AG08470 (cell line): ENCODE measurements around a stretch of chr3.

DNA sequence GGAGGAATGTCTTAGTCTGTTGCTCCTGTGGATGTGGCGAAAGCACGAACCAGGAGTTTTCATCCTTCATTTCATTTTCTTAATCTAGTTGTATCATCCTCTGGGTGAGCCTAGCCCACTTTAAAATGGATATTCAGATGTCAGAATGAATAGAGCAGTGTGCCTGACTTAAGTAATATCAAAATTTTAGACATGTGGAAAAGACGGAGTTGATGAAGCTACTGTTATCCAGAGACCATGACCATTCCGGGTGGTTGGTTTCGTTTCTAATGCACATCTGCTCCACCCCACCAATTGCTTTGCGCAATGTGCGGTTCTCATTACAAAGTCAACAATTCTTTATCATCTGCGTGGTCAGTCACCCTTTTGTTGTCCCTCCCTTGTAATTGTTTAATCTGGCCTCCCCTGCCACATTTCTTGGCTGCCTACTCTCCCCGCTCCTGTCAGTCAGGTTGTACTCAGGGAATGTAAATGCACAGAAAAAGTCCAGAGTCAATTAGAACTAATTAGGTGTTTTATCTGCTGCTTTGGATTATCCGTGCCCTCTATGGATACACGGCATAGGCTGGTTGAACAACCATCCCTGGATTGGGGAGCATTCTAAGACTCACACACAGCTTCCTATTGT is 33.8 kb upstream of the ROPN1B start:
- RRBS: no CpG with 5 or more reads among the region's 11 CpGs

- RRBS: no CpG with 5 or more reads among the region's 16 CpGs
Measured at GRCh38 chr3:126293606-126294372, 63.4 kb downstream of the KLF15 start.

DNA sequence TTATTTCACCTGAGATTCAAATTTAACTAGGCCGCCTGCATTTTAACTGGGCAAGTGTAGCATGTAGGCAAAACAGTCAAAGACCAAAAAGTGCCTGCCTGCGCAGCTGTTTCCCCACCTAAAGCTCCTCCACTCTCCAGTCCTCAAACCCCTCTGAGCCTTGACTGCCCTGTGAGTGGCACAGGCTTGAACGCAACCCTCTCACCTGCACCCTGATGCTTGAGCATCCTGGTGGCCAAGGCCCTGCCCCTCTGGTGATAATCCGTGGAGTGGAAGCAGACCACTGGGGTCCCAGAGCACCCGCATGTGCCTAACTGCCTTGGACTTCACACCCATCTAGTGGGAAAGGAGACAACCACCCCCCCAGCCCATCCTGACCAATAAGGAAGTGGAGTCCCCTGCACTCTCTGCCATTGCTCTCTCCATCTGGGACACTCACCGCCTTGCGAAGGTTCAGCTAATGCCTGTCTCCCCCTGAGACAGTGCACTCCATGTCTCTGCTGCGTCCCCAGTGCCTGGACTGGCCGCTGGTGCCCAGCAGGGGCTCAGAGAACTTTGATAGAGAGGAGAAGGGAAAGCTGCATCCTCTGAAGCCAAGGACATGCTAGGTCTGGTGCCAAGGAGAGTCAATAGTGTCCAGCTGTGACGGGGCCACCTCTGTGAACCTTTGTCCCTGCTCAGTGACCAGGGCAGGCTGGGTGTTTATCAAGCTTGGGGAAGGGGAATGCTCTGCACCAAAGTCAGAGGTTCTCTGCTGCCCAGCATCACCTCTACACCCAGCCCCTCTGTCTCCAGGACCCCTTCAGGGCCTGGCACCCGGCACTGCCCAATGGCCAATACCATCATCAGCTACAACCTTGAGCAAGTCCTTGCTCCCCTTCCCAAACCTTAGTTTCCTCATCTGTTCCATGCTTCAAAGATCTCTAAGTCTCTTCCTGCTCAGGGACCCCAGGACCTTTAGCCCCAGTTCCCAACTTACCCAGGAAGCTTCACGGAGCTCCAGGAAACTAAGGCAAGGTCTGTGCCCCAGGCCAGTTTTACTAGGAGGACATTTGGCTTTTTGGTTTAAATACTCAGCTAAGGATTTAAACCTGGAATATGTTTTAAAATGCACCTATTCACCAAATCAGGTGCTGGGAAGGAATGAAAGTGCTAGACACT is 3.3 kb downstream of the KLF15 start:
- RRBS: no CpG with 5 or more reads among the region's 12 CpGs

GRCh38 chr3:126364352-126364679 is 7.1 kb upstream of the KLF15 start:
- RRBS: no CpG with 5 or more reads among the region's 6 CpGs

DNA sequence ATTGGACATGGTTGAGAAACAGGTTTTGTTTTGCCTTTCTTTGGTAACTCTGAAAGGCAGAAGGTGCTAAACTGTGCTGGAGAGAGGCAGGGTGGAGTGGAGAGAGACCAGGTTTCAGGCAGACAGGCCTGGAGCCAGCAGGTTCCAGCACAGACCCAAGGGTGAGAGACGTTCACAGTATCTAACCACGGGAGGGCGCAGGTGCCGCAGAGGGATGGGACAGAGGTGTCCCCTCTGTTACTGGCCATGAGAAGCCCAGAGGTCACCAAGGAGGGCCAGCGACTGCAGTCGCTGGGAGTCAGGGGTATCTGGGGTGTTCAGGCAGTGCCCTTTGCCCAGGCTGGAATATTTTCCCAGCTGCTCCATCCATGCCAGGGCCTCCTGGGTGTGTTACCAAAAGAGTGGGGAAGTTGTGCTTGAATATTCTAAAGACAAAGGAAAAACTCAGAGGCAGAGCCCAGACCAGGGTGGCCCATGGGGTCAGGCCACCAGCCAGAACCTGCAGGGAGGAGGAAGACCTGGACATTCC is 15.7 kb upstream of the KLF15 start:
- RRBS: no CpG with 5 or more reads among the region's 6 CpGs

DNA sequence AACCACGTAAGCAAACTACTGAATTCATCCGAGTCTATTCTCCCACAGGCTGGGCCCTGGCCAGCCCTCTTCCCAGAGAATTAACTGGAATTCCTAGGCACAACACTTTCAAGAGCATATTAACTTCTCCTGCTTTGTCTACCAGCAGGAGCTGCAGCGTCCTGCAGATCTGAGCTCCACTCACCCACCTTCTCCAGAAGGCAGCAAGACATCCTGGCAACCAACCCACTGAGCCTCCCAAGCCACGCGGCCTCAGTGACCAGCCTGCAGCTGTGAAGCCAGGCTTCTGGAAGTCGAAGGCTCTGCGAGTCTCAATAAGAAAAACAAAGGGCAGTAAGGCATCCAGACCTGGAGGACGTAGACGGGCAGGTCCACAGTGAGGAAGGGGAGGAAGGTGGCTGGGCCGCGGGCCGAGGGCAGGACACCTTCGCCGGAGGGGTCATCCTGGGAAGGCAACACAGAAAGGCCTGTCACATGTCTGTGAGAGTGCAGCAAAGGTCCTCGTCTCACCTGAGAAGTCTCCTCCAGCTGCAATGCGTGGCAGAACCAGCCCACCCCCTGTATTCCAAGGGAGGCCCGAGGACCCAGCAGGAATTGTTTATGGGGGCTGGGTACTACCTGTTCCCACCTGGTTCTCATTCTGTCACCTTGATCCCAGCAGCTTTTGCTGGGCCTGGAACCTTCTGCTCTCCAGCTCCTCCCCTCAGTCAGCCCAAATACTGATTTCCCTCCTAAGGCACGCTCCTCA is 36.2 kb downstream of the ZXDC start:
- RRBS: no CpG with 5 or more reads among the region's 18 CpGs

DNA sequence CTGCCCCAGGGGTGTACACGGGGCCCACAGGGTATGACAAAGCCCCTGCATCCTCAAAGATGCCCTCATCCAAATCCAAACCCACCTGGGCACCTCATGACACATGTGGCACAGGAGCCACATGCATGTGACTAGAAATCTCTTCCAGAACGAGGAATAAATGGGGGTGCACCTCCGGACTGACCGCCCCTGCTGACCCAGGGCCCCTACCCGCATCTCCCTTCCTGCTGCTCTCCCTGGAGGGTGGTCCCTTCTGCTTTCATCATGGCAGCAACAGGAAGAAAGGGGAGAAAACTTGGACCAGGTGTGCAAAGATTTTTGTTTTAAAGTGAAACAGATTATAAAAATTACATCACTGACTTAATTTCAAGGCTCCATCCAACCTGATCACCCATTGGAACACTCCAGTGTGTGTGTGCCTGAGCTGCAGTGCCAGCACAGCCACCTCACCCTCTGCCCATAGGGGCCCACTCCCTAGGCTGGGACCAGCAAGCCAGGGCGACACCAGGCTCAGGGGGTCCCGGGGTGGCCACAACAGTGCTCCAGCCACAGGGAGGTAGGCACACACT is 25.2 kb downstream of the ZXDC start:
- RRBS: no CpG with 5 or more reads among the region's 7 CpGs

DNA sequence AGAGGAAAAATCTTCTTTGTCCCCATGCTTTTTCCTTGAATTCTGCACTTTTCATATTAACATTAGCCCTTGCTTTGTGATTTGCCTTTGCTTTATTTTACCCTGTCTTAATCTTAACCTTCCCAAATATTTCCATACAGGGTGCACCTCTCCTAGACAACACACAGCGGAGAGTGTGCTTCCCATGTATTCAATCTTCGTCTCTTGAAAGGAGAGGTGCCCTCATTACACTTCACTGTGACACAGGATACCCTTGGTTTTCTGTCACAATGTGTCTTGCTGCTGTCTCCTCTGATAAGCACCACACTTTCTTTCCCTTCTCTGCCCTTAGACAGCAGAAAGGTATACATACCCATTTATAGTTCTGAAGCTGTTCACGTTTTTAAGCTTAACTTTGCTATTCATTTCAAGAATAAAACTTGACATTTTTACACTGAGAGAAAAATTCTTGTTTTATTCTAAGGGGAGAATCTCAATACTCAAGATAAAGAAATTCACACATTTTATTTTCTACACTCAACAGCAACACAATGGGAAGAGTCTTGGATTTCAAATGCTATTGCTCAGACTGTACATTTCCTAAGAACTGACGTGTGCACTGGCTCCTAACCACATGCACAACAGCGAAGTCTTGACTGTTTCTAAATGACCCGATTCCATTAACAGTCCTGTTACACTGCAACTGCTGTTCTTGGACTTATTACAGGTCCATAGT is 21.1 kb downstream of the ZXDC start:
- RRBS: no CpG with 5 or more reads among the region's 6 CpGs

- RRBS: 70% methylated on average over 2 of the region's 11 CpGs
Measured at GRCh38 chr3:126537569-126538228, 13.7 kb downstream of the CHST13 start.

- RRBS: 75% methylated on average over 4 of the region's 31 CpGs
Measured at GRCh38 chr3:126541487-126541813, 17.3 kb downstream of the C3orf22 start.

DNA sequence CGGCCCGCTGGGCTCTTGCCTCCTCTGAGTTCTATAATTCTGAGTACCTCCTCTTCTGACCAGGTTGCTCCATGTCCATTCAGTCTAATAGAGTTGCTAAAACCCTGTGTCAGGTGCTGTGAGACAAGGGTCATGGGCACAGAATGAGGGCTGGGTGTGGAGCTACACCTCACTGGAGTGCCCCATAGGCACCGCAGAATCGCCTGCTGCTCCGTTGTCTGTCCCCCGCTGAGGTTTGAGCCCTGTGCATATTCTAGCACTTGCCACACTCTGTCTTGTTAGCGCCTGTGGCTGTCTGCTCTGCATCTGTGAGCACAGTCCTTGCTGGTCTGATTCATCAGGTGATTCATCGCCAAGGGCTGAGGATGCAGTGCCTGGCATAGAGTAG is 124.2 kb upstream of the PLXNA1 start:
- RRBS: no CpG with 5 or more reads among the region's 8 CpGs

- RRBS: no CpG with 5 or more reads among the region's 11 CpGs
Measured at GRCh38 chr3:126932528-126933063, 50.3 kb upstream of the PLXNA1 start.

DNA sequence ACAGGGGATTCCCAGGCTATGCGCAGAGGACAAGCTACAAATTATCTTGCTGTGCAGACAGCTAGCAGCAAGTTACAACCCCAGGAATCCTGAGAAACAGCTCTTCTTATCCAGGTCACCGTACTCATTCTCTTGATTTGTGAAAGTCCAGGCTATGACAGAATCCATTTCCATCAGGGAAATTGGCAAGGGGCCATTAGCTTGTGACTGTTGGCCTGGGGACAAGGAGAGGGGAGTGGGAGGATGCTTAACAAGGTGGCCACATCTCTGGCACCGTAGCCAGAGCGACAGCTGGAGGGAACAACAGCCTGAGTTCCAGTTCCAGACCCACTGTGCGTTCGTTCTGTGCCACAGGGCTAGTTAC is 45.0 kb upstream of the PLXNA1 start:
- RRBS: no CpG with 5 or more reads among the region's 6 CpGs

GRCh38 chr3:127135207-127136201 is 57.4 kb upstream of the PRR23E start:
- RRBS: 9% methylated on average over 12 of the region's 63 CpGs

DNA sequence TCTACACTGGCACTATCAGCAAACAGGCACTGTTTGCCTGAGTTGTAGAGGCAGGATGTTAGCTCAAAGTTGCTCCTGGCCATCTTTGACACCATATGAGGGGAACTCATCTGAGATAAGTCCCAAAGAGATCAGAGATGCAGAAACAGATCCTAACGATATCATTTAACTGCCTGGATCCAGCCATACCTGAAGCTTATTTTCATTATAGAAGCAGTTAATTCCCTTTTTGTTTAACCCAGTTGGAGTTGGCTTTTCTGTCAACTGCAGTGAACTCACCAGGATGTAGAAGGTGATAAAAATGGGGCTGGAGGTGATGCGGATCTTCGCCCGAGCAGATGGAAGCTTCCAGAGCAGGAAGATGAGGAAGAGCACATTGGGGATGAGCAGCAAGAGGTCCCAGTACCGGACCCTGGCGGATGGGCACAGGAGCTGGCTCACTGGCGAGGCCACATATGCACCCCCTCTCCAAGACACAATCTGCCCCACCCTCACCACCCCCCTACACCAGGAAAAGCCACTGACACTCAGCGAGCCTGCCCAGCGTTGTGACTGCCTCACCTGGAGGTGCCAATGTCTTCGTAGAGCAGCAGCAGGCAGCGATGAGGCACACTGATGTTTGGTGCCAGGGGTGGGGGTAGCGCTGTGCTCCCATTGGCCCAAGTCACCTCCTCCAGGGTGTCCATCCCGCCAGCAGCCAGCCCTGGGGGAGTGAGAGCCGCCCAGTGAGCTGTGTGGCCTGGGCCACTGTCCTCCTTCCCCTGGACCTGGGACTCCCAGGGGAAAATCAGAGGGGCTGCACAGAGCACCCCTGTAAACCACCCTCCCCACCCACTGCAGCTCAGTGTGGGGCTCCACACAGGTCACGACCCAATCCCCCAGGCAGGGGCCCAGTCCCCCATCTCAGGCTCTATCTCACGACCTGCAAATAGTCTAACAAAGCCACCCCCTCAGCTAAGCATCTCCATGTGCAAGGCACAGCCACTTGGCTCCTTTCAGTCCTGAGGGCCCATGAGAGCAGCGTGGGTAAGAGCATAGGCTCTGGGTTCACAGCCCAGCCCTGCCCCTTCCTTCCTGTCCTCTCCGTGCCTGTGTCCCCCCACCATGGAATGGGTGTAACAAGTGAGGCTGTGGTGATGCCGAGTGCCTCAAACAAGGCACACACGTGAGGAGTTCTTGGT is 10.7 kb downstream of the TPRA1 start:
- RRBS: no CpG with 5 or more reads among the region's 20 CpGs

DNA sequence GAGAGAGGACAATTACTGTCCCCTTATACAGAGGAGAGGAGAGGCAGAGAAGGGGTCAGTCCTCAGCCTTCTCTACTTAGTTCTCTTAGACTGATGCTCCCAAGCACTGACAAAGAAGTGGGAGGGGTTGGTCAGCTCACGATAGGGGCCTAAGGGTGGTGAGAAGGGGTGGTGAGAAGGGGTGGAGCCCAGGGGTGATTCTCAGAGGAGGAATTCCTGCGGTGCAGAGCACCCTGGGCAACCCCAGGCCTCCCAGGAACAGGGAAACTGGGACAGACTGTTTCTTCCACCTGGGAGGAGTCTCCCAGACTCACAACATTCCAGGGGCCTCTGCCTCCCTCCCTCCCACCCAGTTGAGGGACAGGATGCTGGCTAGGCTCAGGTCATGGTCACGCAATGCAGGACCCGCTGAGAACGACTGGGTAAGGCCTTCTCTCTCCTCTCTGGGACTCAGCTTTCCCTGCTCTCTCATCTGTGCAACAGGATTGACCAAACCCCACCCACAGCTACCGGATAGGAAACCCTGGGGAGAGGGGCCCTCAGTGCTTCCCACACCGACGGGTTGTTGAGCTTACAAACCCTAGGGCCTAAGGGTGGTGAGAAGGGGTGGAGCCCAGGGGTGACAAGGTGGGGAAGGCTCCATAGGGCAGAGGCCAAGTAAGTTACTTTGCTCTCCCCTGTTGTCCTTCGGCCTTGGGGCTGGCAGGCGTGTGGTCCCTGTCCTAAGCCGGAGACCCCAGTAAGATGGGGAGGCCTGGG is 1.5 kb downstream of the TPRA1 start:
- RRBS: no CpG with 5 or more reads among the region's 11 CpGs

GRCh38 chr3:127674124-127675028 is 1.6 kb downstream of the ABTB1 start:
- RRBS: no CpG with 5 or more reads among the region's 22 CpGs

- RRBS: no CpG with 5 or more reads among the region's 18 CpGs
Measured at GRCh38 chr3:127734296-127735524, 62.0 kb downstream of the ABTB1 start.

- RRBS: no CpG with 5 or more reads among the region's 16 CpGs
Measured at GRCh38 chr3:127740365-127741367, 67.9 kb downstream of the ABTB1 start.

- RRBS: no CpG with 5 or more reads among the region's 32 CpGs
Measured at GRCh38 chr3:127786797-127788074, 35.1 kb downstream of the MGLL start.